Measurements from ENCODE around the genes HEXIM1 and HEXIM2.

GRCh38 chr17:45021430-45022752 lies 29.5 kb downstream of the DCAKD start:
- RRBS: 17% methylated on average over 7 of the region's 67 CpGs

DNA sequence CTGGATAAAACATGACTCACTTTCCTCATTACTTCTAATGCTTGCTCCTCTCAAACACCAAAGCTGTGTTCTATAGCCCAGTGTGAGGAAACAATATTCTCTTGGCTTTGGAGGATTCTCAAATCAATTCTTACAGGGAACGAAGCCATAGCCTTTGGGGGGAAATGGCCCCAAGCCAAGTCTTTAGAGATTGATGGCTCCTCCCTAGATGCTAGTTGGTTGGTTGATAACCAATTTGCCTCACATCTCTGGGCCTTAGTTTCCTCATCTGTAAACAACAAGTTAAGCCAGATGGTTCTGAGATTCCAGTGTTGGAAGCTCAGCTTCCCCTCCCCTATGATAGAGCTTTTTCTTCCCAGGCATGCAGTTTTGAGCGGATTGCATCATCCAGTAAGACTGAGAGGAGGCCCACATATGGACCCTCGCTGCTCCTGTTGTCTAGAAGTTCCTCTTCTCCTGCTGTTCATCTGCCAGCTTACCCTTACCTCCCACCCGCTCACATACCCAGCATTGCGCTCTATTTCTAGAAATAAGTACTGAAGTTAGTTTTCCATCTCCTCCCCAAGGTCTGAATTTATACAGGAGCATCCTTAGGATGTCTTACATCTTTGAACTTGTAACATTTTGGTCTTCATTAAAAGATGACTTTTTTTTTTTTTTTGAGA lies 12.6 kb downstream of the NMT1 start:
- RRBS: no CpG with 5 or more reads among the region's 5 CpGs

- RRBS: no CpG with 5 or more reads among the region's 13 CpGs
These were observed 21.8 kb downstream of the PLCD3 start for GRCh38 chr17:45110368-45111092.

DNA sequence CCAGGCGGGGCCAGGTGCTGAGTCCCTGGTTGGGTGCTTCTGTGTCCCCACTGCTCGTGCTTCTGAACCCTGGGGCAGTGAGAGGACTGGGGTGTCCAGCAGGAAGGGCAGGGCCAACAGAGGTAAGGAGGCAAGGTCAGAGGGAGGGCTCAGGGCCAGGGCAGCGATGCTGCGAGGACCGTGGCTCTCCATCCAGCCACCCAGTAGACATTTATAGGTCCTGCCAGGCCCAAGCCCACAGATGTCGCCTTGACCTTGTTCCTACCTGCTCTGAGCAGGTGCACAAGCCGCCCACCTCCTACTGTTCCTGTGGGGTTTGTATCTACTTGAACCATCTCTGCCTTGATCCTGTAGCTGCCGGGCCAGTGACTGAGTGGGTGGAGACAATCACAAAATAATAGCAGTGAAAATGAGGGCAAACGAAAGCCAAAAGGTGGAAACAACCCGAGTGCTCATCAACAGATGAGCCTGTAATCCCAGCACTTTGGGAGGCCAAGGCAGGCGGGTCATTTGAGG lies 7.8 kb downstream of the PLCD3 start:
- RRBS: no CpG with 5 or more reads among the region's 11 CpGs

- RRBS: no CpG with 5 or more reads among the region's 34 CpGs
These were observed 273 bp upstream of the HEXIM1 start for GRCh38 chr17:45148013-45148390.

- RRBS: under 1% methylated on average over 5 of the region's 33 CpGs
These were observed at the start of gene HEXIM1 for GRCh38 chr17:45148391-45149130. Gene HEXIM1 (plus strand): TSS chr17:45148475.

DNA sequence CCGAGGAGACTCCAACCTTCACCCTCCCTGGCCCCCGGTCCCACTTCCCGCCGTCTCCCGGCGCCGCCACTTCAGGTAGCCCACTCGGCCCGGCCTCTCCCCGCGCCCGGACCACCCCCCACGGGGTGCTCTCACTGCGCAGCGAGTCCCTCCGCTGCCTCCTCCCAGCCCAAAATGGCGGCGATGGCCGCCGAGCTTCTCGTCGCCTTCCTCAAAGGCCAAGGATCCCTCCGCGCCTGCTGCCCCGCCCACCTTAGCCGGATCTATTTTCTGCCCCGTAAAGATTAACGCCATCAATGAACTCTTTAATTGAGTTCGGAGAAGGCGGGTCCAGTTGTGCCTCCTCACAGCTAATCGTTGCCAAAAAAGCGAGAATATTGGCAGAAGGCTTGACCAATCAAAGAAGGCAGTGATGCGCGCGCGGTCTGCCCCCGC lies 332 bp upstream of the HEXIM2 start:
- RRBS: 2% methylated on average over 2 of the region's 37 CpGs

- RRBS: no CpG with 5 or more reads among the region's 11 CpGs
These were observed at the start of gene HEXIM2 for GRCh38 chr17:45161761-45162176. Gene HEXIM2 (plus strand): TSS chr17:45161875.

- RRBS: 7% methylated on average over 37 of the region's 49 CpGs
These were observed 477 bp downstream of the FMNL1 start for GRCh38 chr17:45222115-45222609.

DNA sequence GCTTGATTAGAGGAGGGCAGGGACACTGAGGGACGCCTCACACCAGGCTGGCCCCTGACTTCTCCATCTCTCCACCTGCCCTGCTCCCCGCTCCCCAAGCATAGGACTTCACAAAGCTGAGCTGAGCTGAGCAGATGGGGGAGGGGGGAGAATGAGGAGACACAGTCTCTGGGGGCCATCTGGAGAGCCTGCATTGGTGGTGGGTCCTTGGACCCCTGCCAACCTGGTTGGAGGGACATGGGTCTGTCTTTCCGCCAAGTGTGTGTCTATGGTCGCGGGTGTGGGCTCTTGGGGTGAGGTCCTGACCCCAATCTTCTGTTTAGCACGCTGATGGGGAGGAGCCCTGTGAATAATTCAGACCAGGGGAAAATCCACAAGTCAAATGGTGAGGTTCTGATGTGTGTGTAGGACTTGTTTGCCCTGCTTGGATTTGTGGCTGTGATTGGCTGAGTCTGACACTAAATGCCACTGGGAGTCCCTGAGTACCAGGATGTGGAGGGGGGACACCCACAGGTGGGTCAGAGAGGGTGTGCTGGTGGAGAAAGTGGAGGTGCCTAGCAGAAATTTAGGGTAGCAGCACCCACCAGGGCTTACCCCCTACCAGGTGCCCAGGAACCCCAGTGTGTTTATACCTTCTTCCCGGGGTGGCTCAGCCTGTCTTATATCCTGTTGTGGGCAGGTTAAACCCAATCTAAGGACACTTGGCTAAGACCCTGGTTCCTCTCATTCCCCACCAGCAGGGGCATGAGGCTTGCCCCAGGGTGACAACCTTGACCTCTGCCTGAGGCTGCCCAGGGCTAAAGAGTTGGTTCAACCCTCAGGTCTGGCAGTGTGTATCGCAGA lies 2.1 kb downstream of the FMNL1 start:
- RRBS: no CpG with 5 or more reads among the region's 8 CpGs

- RRBS: no CpG with 5 or more reads among the region's 21 CpGs
These were observed 1.3 kb upstream of the SPATA32 start for GRCh38 chr17:45262743-45264076.

GRCh38 chr17:45282915-45283495 lies 21.1 kb upstream of the SPATA32 start:
- RRBS: no CpG with 5 or more reads among the region's 14 CpGs

GRCh38 chr17:45315456-45316079 lies 1.3 kb downstream of the MAP3K14 start:
- RRBS: no CpG with 5 or more reads among the region's 5 CpGs

DNA sequence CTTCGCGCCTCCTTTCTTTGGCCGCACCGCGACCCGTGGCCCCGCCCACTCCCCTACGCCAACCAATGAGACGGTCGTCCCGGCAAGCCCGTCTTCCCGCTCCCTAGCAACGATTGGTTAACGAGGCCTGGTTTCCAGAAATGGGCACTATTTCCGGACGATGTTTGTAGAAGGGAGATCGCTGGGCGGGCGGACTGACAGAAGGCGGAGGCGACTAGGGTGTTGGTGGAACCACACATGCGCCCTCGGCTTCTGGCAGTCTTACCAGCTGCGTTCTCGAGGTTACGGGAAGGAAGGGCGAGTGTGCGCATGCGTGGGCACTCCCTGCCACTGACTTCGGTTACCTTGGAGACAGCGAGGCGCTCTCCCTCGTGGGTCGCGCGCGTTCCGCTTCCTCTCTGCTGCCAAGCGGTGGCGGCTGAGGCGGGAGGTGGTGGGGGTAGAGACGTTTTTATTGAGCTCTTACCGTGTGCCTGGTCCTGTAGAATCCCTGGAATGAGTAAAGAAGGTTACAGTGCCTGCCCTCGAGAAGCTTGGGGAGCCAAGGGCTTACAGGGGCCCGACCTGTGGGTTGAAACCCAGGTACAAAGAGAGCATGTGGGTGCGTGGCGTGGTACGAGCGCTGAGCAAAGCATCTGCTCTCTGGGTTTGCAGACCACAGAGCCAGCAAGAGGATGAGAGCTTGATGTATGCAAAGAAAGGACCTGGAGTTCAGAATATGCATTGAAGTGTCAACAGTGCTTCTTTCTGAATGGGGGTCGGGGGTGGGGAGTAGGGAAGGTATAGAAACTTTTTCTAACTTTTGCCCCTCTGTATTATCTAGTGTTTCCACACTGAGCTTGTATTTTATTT lies 553 bp upstream of the MAP3K14 start:
- RRBS: under 1% methylated on average over 11 of the region's 51 CpGs

- RRBS: 2% methylated on average over 27 of the region's 46 CpGs
These were observed 54.9 kb upstream of the MAP3K14 start for GRCh38 chr17:45371592-45372343.

DNA sequence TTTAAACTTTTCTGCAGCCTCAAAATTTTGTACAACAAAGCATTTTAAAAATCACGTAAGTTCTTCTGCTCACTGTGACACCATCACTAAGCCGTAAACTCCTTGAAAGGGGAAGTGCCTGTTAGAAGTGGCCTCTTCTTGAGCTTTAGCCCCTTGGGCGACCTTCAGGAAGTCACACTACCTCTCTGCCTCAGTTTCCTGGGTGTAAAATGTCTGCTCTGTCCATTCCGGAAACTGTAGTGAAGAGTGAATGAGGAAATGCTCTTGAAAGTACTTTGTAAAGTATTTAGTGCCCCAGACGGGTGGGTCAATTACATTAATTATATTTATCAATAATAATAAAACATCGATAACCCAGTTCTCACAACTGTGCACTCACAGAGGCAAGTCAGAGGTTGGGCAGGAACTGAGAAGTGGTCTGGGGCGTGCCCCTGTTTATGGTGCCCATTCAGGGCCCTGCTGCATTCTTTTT lies 26.4 kb downstream of the ARHGAP27 start:
- RRBS: no CpG with 5 or more reads among the region's 7 CpGs

DNA sequence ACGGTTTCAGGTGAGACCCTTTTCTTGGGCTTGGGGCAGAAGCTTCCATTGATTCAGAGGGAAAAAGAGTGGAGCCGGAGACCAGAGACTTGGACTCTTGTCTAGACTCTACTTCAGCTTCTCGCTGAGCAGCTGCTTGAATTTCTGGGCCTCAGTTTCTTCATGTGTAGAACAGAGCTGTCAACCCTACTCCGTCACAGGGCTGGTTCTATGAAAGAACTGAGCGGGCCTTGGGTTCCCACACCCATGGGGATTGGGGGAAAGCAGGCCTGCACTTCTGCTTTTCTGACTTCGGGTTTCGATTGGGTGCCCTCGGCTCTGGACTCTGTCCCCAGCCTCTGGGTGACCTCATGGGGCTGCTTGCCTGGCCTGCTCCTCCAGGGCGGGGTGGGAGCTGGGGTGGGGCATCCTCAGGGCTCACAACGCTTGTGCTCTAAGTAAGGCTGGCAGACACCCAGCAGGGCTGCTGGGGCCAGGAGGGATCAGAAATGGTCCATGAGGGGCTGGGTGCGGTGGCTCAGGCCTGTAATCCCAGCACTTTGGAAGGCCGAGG lies 19.3 kb downstream of the ARHGAP27 start:
- RRBS: no CpG with 5 or more reads among the region's 12 CpGs

GRCh38 chr17:45477783-45478424 lies 12.6 kb downstream of the PLEKHM1 start:
- RRBS: no CpG with 5 or more reads among the region's 12 CpGs

- RRBS: no CpG with 5 or more reads among the region's 7 CpGs
These were observed 4.0 kb upstream of the PLEKHM1 start for GRCh38 chr17:45494469-45494999.

GRCh38 chr17:45740422-45741149 lies 43.5 kb upstream of the CRHR1 start:
- RRBS: no CpG with 5 or more reads among the region's 5 CpGs

Data from renal cortical epithelial cell (primary cell).